ENCODE measurements around a stretch of chr14.

GRCh38 chr14:100371590-100372245 is 3.4 kb downstream of the WARS1 start:
- RRBS, 2 experiments, result no CpG with 5 or more reads among the region's 8 CpGs

DNA sequence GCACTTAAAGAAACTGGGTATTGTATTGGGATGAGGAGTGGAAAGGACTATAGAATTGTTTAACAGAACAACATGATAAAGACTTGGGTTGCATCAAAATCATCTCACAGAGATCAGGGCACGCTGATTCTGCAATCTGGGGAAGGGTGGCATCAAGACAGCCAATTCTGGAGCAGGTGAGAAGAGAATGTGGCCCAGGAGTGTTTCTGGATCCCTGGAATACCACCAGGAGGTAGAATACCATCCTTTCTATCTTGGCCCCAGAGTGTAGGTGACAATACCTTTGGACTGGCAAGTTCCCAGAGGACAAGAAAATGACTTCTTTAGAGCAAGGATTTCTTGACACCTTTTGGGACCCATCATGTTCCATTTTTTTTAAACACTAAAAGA is 657 bp downstream of the WARS1 start:
- RRBS, 2 experiments, result no CpG with 5 or more reads among the region's 1 CpG

DNA sequence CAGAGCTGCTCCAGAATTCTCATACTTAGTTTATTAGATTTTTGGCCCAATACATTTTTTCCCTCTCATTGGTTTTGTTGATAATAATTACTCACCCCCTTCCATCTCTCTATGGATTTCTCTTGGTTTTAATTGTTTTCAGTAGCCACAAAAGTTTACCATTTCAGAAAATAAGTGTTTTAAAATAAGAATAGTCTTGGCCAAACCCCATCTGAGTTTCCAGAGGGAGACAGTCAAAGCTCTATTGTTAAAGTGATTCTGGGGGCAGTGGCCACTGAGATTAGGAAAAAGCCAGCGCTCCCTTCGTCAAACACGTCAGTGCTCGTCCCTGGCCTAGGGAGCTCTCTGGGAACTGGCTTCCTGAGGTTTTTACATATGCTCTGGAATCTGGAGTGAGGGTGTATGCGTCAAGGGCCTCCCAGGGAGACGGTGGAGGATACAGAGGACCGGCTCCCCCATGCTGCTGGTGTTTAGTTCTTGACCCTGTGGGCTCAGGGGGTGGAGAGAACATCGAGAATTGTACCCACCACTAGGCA is 33.7 kb downstream of the WDR25 start:
- RRBS, 2 experiments, result no CpG with 5 or more reads among the region's 8 CpGs

DNA sequence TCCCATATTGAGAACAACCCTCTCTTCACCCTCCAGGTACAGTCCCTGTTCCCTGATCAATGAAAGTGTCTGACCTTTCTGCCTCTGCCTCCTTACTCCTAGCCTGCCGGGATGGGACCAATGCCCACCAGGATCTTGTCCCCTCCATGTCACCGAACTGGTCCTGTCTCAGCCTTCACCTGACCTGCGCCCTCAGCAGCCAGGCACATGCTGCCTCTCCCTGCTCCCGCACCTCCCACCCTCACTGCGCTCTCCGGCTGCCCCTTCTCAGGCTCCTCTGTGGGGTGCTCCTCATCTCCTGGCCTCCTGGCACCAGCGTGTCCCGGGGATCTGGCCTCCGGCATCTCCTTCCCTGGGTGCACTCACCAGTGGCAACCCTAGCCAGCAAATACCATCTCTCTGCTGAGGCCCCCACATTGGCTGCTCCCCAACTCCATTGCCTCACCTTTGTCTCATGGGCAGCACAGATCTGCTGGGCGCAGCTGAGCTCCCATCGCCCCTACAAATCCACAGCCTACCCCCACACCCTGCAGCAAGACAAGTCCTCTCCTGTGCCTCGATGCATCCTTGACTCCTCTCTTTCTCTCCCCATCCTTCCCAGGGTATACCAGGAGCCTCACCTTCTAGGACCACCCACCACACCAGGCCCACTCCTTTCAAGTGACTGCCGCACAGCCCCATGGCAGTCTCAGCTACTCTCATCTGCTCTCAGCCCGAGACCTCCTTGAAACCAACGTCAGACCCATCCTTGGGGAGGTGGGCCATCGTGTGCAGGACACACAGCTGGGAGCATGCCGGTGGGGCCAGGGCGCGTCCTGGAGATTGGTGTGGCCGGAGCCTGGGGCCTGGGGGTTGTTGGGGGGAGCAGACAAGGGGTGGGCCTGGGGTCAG is 28.8 kb downstream of the BEGAIN start:
- RRBS, 2 experiments, result 82% methylated on average over 3 of the region's 20 CpGs

- RRBS, 2 experiments, result no CpG with 5 or more reads among the region's 4 CpGs
Observed at GRCh38 chr14:100658447-100658929, 68.2 kb upstream of the DLK1 start.

DNA sequence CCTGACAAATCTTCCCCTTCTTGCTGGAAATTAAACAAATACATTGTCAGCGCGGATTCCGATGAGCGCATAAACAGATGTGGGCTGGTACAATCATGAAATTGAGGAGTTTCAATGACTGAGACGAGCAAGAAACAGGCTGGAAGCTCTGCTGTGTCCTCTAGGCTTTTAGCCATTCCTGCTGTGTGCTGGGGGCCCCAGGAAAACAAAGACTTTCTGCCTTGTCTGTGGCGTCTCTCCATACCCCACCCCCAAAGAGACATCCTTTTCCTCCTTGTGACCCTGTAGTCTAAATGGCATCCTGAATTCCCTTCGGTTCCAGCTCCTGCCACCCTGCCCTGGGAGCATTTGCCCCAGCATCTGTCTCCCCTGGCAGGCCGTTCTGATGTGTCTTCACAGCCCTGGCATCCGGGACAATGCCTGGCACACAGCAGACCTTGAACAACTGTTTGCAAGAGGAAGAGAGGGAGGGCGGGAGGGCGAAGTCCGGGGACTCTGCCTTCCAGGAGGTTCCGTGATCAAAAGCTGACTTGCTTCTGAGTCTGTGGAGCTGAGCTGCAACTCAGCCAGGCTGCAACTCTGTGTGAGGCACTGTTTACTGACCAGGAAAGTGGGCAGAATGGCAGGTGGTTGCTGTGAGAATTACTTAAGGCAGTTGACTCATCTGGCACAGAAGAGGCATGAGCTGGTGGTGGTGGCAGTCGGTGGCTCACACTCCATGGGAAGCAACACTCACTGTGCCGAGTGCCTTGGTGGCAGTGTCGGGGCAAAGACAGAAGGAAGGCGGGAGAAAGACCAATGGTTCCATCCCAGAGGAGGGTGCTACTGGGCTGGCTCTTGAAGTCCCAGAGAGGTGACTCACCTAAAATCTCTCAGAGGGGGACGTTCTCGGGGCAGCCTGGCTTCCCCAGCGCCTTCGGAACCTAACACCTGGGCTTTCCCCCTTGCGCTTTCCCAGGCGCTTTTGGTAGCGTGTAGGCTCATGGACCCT is 61.2 kb upstream of the DLK1 start:
- RRBS, 2 experiments, result 56% methylated on average over 1 of the region's 24 CpGs; no CpG with 5 or more reads in 1 of the 2 experiments

DNA sequence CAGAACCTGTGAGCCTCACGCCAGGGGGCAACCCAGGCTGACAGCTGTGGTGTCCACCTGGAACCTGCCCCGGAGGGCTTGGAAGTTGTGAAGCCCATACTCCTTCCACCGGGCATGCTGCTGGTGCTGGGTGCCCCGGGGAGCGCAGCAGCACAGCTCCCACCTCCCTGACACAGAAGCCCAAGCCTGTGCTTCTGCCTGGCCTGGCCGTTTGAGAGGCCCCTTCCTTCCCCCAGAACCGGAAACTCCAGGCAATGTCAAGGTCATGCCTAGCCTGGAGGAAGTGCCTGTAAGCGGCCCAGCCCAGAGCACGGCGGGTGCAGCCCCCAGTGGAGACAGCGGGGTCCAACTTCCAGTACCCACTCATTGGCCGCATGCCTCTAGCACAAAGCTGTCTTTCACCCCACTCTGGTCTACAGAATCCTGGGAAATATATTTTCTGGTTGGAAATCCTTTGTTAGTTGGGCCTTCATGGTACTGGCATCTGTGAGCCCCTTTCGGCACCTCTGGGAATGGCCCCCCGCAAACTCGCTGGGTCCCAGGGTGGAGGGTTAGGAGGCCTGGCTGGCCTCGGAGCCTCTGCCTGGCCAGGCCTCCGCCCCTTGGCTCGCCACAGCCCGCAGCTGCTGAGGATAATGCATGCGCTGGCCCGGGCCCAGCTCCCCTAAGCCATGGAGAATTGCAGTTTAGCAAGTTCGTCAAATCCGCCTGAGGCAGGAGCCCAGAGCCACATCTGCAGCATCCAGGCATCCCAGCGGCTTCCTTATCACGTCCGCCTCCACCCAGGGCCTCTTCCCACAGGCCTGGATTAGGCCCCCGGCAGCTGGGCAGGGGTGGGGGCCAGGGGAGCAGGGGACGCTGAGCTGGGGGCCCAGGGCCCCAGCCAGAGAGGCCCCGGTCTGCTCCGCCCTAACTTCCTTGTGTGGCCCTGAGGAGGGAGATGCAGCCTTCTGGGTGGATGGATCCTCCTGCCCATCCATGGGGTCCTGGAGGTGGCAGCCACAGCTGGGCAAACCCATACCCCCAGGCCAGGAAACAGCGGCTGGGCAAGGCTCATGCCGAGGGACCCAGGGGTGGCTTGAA is 48.9 kb upstream of the DLK1 start:
- RRBS, 2 experiments, result 36 to 41% methylated on average over 4 to 7 of the region's 32 CpGs

GRCh38 chr14:100943164-100943623 is 39.7 kb upstream of the RTL1 start:
- RRBS, 2 experiments, result no CpG with 5 or more reads among the region's 1 CpG

DNA sequence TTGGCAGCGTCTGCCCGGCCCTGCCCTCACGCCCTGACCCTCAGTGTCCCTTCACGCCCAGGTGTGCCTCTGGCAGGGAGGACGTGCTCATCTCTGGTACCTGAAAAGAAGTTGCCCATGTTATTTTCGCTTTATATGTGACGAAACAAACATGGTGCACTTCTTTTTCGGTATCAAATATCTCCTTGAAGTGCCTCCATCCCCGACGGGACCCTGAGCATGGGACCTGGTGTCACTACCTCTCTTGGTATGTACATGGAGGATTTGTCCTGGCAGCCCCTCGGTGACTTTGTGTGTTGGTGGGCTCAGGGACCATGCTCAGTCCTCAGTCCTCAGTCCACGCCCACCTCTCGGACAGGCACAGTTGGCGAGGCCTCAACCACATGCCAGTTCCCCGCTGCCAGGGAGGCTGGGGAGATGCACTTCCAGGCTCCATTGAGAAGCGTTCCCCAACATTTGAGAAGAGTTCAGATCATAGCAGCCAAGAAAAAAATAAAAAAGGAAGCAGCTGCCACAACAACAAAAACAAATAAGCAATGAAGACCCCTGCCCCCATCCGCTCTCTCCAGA is 130.2 kb upstream of the RTL1 start:
- RRBS, 2 experiments, result no CpG with 5 or more reads among the region's 17 CpGs

DNA sequence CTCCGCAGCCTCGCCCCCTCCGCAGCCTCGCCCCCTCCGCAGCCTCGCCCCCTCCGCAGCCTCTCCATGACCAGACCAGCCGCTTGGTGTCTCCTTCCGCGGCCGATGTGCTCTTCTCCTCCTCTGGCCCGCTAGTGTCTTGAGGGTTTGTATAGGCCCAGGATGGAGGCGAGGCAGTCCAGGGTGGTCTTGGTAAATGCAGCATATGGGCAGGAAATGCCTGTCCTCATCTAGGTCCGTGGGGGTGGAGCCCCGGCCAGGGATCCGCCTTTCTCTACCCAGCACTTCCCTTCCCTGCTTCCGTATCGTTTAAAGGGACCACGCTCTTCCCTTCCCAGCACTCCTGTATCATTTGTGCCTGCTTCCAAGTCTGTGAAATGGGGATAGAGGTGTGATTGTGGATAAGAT is 326.6 kb upstream of the RTL1 start:
- RRBS, 2 experiments, result no CpG with 5 or more reads among the region's 19 CpGs

DNA sequence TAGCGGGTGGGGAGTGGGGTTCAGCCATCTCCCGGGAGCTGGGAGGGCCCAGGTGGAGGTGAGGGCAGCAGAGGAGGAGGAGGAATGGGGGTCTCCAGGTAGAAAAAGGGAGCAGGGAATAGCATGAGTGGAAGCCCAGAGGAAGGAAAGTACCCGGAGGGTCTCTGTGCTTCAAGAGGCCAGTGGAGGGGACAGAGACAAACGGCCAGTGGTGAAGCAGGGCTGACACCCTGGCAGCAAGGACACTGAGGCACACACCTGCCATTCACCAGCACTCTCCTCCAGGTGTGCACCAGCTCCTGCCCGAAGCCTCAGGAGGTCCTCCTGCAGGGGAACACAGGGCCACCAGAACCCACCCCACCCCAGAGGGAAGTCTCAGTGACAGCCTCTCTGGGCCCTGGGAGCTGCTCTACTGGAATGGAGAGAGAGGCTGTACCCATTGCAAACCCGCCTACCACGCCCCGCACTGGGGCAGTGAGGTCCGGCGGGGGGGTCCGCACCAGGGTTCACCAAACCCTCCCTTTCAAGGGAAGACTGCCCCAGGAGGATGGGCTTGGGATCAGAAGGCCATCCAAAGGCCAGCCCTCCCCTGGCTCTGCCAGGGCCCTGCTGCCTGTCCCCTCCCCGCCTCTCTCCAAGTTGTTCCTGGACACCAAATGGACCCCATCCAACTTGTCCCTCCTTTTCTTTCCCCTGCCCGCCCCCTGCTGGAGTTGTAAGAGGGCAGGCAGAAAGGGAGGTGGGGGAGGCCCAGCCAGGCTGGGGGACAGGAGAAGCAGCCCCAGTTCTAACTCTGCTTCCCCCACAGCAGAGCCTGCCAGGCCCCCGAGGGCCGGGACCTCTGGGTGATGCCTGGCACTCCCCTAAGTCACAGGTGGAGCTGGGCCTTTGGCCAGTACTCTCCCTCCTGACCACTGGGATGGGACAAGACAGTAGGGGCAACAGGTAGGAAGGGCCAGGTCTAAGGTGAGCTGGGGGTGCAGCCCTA is 203.7 kb upstream of the PPP2R5C start:
- RRBS, 2 experiments, result 50 to 73% methylated on average over 2 of the region's 15 CpGs

DNA sequence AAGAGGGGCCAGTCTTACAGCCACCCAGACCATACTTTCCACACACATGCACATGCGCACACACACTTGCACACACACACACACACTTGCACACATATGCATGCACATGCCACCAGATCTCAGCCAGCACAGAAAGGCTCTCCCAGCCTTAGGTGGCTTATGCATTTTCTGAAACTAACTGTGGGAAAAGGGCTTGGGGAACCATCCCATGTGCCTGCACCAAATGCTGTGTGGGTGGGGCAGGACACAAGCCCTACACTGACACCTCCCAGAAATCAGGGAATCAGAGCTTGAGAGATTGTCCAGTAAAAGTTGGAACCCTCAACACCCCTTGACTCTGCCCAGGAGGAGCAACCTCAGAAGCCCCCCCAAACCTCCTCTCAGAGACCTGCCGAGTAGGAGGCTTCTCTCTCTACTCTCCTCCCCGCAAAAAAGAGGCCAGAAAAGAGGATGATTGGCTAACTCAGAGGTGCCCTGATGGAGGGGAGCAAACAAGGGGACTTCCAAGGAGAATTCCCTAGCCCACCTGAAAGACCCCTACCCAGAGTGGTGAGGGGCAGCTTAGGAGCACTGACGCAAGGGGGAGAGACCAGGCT is 202.6 kb upstream of the PPP2R5C start:
- RRBS, 2 experiments, result no CpG with 5 or more reads among the region's 4 CpGs

DNA sequence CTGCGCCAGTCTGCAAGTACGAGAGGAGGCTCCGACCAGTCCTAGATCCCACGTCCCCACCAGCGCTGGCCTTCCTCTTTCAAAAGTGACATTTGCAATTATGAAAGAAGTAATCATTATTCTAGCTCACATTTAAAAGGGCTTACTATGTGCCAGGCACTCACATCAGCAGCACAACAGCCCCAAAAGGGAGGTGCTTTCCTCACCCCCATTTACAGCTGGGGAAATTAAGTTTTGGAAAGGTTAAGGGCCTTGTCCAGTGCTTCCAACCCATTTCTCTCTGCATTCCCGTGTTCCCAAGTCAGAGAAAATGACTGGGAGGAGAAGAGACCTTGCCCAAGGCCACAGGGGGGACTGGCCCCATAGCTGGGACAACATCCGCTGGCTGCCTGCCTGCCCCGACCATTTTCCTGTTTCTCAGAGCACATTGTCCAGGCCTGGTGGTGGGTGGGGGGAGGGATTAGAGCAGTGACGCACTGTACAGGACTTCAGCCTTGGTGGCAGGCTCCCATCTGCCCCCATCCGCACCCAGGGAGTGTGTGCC is 172.7 kb upstream of the PPP2R5C start:
- RRBS, 2 experiments, result no CpG with 5 or more reads among the region's 10 CpGs

GRCh38 chr14:101689764-101690242 is 71.7 kb upstream of the PPP2R5C start:
- RRBS, 2 experiments, result no CpG with 5 or more reads among the region's 13 CpGs

DNA sequence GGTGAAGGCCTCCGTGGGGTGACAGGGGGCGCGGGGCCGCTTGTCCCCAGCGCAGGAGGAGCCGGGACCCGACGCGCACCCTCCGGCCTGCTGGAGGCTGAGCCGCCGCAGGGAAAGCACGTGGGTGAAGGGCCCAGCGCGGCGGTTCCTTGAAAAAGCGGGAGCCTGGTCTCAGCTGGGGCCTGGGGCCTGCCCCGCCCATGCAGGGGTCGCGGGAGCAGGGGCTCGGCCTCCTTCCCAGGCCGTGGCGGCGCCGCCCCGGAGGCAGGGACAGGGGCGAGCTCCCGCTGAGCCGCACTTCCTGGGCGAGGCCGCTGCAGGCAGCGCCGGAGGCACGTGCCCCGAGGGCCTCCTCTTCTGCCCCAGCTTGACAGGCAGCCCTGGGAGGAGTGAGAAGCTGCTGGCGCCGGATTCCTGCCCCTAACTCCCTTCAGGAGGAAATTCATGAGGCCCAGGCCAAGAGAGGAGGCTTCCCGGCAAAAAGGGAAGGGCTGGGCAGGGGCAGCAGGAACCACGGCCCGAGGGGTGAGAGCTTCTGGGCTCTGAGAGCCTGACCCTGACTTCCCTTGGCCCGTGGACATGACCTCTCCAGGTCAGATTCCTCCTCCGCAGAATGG is 55.4 kb upstream of the PPP2R5C start:
- RRBS, 2 experiments, result 5% methylated on average over 19 of the region's 42 CpGs

DNA sequence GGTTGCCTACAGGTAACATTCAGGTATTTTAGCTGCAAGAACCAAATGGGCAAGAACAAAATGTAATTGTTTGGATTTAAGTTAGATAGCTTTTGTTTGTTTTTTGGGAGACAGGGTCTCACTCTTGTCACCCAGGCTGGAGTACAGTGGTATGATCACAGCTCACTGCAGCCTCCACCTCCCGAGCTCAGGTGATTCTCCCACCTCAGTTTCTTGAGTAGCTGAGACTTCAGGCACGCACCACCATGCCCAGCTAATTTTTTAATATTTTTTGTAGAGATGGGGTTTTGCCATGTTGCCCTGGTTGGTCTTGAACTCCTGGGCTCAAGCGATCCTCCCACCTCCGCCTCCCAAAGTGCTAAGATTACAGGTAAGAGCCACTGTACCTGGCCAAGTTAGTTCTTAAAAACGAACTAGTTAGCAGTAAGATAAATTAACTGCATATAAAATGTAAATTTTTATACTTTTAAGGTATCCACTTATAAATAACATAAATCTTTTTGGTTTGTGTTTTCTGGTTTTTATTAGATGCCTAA is 49.8 kb downstream of the PPP2R5C start:
- RRBS, 2 experiments, result no CpG with 5 or more reads among the region's 5 CpGs

GRCh38 chr14:101811787-101812648 is 50.5 kb downstream of the PPP2R5C start:
- RRBS, 2 experiments, result 91% methylated on average over 4 of the region's 12 CpGs; no CpG with 5 or more reads in 1 of the 2 experiments

DNA sequence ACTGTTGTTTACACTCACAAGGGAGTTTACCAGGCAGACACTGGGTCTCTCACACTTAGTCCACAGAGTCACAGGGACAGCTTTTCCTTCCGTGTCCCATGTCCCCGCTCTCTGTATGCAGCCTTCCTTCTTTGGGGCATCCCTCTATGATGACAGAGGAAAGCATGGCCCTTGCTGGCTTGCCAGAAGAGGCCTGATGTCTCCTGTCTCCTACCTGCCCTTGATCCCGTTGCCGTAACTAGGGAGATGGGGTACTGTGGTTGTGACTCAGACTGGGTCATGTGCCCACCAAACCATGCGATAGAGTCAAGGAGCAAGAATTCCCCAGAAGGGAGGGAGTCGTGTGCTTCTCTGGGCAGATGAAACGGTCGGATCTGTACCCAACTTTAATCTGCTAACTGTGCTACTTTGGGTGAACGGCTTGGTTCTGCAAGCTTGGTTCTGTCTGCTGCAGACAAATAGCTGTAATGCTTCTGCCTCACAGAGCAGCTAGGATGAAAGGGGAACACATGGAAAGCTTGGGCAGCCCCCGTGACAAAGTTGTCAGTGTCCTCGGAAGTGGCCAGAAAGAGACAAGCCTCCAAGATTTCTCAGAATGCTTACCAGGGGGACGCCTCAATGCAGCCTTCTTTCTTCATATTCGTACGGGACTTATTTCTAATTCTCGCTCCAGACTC is 99.0 kb upstream of the DYNC1H1 start:
- RRBS, 2 experiments, result no CpG with 5 or more reads among the region's 15 CpGs

DNA sequence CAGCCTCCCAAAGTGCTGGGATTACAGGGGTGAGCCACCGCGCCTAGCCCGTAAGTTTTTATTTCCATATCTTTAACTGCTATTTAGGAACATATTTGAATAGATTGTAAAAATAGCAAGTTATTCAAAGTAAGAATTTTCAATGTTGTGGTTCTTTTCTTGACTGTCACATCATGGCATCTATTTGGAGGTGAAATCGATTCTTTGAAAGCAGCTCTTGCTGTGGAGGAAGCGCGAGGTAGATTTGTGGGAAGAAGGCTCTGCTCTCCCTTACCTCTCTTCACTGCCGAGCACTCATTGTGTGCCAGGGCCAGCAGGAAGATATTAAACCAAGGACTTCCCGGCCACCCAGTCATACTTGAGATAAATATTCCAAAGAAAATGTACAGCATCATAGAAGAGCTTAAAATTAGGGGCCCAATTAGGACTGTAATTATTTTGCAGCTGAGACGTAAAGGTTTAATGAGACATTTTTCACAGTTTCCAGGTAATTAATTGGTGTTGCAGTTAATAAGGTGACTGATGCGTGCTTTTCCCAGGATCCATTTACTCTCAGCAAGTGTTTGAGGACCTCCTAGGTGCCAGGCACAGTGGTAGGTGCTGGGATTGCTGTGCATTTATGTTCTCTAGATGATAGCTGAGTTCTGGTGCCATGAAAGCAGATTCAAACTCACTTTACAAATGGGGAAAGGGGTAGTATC is 89.2 kb upstream of the DYNC1H1 start:
- RRBS, 2 experiments, result no CpG with 5 or more reads among the region's 10 CpGs

DNA sequence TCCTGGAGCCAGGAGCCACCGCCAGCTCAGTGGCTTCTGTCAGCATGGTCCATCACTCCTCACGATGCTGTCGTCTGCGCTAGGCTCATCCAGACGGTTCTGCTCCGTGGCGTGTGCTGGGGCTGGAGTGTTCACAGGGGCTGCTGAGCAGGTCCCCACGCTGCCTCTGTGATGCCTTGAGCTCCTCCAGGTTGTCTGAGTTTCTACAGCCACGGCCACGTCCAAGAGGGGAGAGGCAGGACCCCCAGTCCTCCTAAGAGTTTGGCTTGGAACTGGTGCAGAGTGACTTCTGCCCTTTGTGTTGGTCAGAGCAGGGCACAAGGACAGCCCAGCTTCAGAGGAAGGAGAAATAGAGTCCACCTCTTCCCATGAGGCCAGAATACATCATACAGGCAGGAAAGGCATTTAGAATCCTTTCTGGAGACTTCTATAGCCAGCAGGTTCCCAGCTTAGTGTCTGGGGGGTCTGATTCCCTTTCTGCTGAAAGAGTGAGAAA is 76.9 kb upstream of the DYNC1H1 start:
- RRBS, 2 experiments, result no CpG with 5 or more reads among the region's 10 CpGs